Airway epithelial cell (primary cell): ENCODE data around the gene PLBD2.

GRCh38 chr12:111681432-111682001 is 4.2 kb downstream of the BRAP start:
- RAMPAGE, long total RNA, result no peak

GRCh38 chr12:111888661-111889048 is 46.6 kb downstream of the MAPKAPK5 start:
- RAMPAGE, long total RNA, result no peak

DNA sequence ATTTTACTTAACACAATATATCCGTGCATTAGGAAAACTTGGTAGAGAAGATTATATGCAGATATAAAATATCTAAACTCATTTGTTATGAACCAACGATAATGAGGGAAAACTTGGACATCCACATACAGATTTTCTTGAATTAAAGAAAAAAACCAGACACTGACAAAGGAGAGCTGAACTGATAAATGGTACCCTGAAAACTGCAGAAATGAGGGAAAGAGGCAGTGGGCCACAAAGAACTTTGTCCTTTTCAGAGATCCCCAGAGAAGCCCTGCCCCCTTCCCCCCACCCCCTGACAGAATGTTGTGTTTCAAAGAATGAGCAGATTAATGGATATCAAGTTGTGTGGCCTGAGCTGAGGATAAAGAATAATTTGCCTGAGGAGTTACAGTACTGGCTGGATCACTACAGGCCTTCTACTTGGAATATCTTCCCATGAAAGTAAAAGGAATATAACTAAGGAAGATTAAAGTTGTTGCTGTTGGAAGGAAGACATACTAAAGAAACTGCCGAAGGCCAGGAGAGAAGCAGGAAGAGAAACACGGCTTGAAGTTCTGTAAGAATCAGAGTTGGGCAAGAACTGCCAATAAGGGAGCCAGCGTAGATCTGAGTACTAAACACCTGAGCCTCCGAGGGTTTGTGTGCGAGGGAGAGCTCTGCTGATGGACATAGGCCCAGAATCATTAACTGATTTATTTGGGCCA is 56.7 kb downstream of the MAPKAPK5 start:
- RAMPAGE, long total RNA, result no peak

DNA sequence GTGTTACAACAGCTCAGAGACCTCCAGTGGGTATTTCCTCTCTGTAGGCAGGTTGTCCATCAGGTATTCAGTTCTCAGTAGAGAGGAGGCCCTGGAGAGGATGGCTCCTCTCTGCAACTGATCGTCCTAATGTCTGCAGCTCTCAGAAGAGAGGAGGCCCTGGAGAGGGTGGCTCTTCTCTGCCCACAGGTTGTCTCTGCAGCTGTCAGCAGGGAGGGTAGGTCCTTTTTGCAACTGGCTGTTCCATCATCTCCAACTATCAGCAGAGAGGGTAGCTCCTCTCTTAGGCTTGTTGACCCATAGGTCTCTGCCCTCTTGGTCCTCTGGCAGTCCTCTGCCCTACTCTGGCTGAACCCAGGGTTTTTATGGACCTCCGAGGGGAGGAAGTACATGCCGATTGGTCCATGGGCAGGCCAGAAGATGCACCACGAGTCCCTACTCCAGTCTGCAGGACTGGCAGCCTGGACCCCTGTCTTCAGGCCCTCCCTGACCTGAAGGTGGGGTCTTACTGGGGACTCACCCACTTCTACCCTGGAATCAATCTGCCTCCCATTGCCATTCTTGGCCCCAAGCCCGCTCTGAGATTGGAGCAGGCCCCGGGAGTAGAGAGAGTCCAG is 2.4 kb downstream of the TMEM116 start:
- RAMPAGE, long total RNA, result no peak

- RAMPAGE, long total RNA, result no peak
Measured at GRCh38 chr12:112153466-112154290, 28.3 kb downstream of the TRAFD1 start.

DNA sequence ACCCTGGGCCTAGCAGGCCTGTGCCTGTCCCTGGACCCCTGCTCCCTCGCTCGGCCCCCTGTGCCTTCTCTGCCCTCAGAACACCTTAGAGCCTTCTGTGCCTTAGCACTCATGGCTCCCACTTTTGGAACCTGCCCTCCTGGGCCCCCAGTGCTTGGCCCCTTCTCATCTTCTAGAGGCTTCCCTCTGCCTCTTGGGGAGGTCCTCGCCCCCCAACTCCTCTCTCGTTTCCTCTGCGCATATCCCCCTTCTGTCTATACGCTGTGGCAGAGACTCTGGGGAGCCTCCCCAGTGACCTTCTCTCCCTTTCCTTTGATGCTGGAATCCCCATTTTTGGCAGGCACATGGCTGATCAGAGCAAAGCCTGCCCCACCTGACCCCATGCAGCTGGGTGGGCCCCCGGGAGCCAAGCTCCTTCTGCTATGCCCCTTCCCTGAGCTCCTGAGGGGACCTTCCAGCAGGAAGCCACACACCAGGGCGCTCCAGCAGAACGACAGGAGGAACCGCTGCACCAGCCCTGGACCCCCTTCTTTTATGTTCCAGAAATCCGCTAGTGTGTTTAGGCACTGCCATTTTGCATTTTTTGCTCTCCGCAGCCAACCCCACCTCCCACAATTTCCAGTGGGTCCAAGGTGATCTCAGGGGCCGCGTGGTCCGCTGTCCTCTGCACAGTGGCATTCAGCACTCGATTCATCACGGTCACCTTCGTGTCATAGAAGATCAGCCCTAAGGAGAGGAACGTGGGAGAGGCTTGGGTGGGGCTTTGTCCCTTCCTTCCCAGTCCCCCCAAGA is 44.6 kb downstream of the TRAFD1 start:
- RAMPAGE, long total RNA, result no peak

DNA sequence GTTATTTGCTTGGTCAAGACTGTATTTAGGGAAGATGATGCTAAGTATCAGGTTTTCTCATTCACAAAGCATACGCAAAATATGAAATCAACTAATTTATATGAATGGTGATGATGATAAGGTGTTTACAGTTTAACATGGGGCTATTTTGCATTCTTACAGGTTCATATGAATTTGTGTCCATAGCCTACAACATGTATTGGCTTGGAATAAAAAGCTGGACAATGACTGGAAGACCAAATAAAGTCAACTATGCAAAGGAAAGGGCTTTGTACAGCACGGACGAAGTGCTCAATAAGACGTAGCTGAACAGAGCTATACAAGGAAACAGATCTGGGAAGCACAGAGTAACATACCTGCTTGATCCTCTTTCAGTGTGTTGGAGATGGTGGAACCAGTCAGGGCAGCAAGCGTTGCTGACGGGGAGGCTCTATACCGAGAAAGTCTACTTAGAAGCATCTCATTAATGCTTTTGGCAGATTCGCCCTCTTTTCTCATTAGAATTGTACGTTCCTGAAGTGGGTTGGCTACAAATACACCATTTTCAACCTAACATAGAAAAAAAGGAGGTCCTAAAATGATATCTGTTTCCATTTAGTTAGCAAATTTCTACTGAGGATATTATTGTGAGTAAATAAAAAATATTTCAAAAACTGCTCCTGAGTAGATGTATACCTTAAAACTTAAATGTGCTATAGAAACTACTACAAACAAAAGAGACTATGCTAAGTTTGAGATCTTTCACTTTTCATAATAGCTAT is 99.3 kb downstream of the HECTD4 start:
- RAMPAGE, long total RNA, result no peak

GRCh38 chr12:112283954-112284712 is 98.1 kb downstream of the HECTD4 start:
- RAMPAGE, long total RNA, result no peak

GRCh38 chr12:112296749-112297620 is 85.2 kb downstream of the HECTD4 start:
- RAMPAGE, long total RNA, result no peak

DNA sequence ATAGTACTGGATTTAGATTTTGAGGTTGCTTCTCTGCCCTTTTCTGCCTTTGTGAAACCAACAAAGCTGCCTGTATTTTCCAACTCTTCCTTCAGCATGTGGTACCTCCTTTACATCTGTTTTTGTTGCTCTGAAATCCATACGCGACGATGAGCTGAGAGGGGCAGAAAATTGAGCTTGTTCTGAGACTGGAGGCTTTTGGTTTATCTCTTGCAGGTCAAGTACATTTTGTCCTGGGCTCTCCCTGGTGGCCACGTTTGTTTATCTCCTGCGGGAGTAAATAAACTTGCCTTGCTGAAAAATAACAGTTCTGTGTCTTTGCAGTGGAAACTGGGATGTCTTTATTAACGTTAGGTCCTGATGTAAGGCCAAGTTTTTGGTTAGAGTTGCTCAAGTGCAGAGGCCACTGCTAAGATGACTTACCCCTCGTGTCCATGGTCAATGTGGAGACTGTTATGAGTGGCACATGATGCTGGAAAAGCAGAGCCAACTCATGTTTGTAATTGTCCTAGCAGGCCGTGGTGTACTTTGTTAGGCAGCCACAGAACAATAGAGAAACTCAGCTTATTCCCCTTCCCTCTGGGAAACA is 3.7 kb downstream of the PTPN11 start:
- RAMPAGE, long total RNA, result no peak

GRCh38 chr12:112599887-112600278 is 181.1 kb downstream of the PTPN11 start:
- RAMPAGE, long total RNA, result no peak

DNA sequence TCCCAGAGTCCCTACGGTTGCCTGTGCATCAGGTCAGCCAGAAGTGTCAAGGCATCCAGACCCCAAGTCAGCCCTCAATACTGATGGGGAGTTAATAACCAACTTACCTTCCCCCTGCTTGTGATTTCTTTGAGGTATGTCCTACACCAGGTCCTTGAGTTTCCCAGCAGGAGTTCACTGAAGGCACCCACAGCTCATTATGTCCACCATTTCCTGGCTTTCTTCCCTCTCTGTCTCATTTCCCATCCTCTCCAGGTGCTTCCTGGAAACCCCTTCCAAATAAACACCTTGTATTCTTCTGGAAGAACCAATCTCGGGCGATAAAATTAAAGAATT is 118.7 kb upstream of the RPH3A start:
- RAMPAGE, long total RNA, result no peak

- RAMPAGE, long total RNA, result no peak
Measured at GRCh38 chr12:112924893-112925507, 13.3 kb upstream of the OAS3 start.

GRCh38 chr12:113055778-113056556 is 563 bp upstream of the DTX1 start:
- RAMPAGE, long total RNA, result no peak

DNA sequence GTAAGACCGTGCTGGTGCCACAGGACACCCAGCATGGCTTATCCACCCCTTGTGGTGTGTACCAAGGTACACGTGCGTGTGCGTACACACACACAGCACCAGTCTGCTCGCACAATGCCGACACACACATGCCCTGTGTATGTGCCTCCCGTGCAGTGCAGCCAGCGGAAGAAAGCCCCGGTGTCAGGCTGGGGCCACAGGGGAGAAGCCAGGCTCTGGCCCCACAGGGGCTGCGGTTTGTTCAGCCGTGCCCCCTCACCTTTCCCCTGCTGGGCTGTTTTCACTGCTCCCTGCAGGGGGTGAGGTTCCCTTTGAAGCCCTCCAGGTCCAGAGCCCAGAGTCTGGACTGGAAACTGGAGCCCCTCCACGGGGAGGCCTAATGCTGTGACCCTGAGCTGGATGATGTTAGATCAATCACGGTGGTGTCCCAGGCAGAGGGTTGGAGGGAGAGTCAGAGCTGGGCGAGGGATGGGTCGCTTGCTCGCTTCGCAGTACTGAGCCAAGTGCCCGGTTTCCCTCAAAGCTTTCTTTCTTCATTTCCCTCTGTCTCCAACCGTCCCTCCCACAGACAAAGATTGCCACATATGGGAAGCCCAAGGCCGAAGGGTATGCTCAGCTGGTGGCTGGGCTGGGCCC is 6.2 kb downstream of the DTX1 start:
- RAMPAGE, long total RNA, result no peak

DNA sequence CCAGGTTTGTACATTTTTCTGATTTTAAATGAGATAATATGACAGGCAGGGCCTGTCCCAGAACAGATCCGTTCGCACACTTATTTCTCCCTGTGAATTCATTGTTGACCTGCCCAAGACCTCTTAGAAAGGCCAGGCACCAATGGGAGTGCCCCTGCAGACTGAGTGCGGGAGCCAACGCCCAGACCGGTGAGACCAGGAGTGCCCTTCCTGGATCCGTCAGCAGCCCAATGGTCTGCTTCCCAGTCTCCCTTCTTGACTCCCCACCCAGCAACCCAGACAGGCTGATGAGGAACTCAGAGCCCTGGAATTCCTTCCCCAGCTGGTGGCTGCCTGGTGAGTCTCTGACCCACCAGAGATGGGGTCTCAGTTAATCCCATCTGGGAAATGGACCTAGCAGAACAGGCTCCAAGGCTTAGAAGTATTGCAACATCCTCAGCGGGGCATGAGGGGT is 1.4 kb upstream of the RASAL1 start:
- RAMPAGE, long total RNA, result no peak

DNA sequence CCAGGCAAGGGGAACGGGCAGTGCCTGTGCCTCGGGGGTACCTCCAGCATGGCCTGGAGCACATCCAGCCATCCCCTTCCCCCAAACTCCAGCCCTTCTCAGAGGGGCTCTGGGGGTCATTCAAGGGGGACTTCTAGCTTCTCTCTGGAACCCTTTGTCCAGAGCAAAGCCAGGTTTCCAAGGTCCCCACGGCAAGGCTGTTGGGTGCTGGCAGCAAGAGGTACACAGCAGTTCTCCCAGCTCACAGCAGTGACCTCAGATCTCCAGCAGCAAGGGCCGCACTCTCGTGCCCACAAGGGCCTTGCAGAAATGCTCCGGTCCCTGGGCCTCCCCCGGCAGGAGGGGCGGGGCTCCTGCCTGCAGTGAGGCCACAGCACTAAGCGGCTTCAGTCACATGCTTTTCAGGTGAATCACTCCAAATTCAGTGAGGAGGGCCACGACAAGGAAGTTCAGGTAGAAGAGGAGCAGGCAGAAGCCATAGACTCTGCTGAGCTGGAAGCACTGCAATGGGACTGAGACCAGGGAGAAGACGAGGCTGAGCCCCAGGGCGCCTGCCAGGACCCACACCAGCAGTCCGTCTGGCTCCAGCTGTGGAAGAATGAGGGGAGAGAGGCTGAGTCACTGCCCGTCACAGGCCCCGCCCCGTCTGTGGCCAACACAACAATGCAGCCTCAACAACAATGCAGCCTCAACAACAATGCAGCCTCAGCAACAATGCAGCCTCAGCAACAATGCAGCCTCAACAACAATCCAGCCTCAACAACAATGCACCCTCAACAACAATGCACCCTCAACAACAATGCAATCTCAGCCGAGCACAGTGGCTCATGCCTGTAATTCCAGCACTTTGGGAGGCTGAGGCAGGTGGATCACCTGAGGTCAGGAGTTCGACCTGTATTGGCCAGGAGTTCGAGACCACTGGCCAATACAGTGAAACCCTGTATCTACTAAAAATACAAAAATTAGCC is 35.2 kb downstream of the SLC8B1 start:
- RAMPAGE, long total RNA, result no peak

- RAMPAGE, long total RNA, result no peak
Measured at GRCh38 chr12:113357992-113359335, at the start of gene PLBD2. PLBD2 (plus strand) TSS chr12:113358587.

DNA sequence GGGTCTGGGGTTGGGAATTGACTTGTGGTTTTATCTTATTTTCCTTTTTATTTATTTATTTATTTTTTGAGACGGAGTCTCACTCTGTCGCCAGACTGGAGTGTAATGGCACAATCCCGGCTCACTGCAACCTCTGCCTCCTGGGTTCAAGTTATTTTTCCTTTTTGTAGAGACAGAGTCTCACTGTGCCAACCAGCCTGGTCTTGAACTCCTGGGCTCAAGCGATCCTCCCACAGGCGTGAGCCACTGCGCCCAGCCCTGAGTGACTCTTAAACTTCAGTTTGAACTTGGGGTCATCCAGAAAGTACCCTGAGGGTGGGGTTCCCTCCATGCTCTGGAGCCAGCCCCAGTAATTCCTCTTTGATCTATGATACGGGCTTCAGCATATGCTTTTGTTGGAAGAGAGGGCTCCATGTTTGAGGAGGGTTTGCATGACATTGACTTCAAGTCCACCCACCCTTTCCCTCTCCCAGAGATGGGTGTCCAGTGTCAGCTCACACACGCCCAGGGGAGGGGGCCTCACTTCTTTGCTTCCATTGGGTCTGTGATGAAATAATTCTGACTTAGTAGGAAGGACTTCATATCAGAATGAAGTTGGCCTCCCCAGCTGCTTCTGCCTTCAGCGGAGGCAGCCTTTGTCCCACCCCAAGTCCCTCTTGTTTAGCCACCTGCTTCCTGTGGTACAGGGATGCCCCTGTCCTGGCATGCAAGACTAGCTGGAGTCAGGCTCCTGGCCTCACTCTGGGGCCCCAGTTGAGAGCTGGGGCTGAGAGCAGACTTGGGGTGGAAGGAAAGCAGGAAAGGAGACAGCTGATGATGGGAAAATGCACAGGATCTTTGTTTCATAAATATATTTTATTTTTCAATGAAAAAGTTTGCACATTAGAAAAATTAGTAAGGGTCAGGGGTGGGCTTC is 11.8 kb downstream of the SDS start:
- RAMPAGE, long total RNA, result no peak

DNA sequence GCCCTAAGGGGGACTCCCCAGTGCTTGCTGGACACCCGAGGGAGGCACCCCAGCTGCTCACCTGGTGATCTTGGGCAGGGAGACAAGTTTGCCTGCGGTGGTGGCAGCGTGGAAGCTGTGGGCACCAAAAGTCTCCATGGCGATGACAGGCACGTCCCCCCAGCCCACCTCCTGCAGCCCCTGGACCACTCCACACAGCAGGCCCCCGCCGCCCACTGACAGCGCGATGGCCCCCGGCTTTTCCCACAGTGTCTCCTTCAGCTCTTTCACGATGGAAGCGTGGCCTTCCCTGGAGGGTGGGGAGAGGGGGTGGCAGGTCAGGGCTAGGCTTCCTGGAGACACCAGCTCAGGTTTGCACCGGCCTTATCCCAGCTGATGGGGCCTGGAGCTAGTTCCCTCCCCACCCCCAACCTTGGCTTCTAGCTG is 6.6 kb downstream of the SDS start:
- RAMPAGE, long total RNA, result no peak